Penis (tissue), 1 donor: ENCODE data around the gene FOXO3.

DNA sequence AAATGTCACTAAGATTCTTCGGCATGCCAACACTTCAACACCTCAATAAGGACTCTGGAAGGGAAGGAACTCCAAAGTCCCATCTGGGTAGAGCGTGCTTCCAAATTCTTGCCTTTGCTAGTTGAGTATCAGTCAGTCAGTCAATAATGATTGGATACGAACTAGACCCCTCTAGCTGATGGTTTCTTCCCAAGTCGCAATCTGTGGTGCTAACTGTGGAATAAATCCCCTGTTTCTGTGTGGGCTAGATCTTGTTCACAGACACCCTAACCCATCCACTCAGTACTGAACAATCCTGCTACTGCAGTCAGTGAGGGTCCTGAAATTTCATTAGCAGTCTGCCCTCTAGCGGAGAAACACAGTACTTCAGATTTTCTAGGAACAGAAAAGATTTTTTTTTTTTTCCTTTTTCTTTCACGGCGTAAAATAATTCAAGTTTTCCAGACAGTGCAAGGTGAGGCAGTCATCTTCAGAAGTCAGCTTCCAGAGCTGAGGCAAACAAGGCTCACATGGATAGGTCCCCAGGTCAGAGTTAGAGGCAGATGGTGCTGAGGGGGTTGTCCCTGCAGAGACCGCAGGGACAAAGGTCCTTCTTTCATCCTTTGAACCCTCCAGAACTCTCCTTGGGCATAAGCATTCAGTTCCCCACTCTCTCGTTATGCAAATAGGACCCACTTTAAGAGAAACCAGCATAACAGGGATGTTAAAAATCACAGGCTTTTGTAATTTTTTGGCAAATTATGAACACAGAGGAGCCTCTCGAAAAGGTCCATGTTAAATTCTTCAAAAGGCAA, 119.7 kb downstream of the SCML4 start:
- PRO-cap, result no peak

GRCh38 chr6:107868623-107869529, 44.8 kb upstream of the SCML4 start:
- PRO-cap, result no peak

GRCh38 chr6:107888146-107888885, 64.2 kb upstream of the SCML4 start:
- PRO-cap, result no peak

DNA sequence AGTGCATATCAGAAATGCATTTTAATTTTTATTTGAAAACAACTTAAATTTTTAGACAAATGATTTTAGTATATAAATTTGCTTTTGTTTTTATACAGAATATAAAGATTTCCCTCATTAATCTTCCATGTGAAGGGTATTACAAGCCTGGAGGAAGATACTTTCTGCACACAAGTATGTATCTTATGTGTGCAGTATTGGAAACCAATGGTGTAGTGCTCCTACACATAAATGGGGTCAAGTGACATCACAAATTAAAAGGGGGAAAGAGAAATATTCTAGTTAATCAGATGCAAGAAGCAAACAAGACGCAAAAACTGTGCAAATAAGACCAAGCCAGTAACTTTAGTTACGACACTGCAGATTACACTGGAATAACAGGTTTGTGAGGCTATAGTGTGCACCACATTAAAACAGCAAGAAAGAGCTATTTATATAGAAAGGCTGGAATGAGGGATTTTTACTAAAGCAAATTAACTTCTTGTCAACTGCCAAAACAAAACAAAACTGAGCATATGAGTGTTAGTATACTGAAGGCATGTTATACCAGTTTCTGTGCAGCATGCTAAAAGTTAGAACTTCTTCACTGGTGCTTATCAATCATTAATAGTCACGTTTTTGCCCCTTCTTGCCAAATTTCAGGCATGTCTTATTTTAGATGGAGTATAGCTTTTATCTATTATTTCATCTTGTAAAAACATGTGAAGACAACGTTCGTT, 45.8 kb downstream of the NR2E1 start:
- PRO-cap, result no peak

- PRO-cap, result no peak
Observed at GRCh38 chr6:108364526-108364824, 69.6 kb downstream of the AFG1L start.

GRCh38 chr6:108408261-108408916, 113.5 kb downstream of the AFG1L start:
- PRO-cap, result no peak

DNA sequence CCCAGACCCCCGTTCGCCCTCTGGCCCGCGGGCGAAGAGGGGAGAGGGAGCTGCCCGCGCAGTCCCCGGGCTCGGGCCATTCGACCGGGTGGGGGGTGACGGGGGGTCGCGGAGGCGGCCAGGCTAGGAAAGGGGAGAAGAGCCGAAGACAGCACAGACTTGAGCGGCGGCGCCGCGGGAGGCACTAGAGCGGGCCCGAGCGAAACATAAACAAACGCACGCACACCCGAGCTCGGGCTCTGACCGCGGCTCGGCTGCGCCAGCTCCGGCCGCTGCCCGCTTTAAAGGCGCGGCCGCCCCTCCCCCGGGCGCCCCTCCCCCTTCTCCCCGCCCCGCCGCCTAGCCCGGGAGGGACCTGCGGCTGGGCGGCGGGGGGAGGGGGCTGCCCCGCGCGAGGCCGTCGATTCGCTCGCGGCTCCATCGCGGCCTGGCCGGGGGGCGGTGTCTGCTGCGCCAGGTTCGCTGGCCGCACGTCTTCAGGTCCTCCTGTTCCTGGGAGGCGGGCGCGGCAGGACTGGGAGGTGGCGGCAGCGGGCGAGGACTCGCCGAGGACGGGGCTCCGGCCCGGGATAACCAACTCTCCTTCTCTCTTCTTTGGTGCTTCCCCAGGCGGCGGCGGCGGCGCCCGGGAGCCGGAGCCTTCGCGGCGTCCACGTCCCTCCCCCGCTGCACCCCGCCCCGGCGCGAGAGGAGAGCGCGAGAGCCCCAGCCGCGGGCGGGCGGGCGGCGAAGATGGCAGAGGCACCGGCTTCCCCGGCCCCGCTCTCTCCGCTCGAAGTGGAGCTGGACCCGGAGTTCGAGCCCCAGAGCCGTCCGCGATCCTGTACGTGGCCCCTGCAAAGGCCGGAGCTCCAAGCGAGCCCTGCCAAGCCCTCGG, at the start of gene FOXO3:
FOXO3 (plus strand) TSS at position 441 of the 877 bp plus-strand sequence.
- PRO-cap, result bidirectional peak, plus-strand start at position 511 of the sequence, minus-strand start at position 256 of the sequence; bidirectional peak, plus-strand start at position 712 of the sequence, minus-strand start at position 581 of the sequence

- PRO-cap, result no peak
Observed at GRCh38 chr6:108577410-108578363, 17.0 kb downstream of the FOXO3 start.

GRCh38 chr6:108582097-108582733, 21.5 kb downstream of the FOXO3 start:
- PRO-cap, result no peak

DNA sequence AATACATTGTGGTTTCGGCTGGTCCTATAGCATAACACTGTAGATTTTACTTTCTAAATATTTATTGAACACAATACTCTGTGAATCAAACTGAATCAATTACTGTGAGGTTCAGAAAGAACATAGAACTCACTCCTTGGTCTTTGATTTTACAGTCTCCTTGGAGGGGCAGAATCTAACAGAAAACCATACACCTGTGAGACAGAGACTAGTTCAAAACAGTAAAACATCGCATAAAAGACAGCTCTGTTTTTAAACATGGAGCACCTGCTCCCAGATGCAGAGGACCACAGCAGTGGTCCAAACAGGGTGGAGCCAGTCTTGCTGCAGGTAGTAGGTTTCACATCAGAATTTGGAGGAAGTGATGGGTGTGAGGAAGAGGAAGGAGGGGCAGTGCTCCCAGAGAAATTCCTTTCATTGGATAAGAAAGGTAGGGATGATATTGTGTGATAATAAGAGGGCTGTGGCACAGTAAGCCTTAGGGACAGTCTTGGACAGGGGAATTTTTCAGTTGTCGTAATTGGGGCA, 79.1 kb downstream of the FOXO3 start:
- PRO-cap, result no peak

DNA sequence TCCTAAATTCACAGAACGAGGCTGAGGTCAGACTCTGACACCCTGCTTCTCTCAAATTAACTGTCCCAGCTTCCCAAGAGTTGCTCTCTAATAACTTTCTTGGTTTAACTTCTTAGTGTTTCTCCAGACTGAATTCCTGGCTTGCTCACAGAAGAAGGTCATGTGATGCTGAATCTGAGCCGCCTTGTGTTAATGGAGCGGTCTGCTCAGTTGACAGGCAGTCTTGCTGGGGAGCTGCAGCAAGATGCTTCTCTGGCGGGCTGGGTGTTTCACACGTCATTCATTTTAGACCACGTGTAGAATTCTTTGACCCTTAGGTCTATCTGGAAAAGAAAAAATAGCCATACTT, 107.3 kb downstream of the FOXO3 start:
- PRO-cap, result no peak

DNA sequence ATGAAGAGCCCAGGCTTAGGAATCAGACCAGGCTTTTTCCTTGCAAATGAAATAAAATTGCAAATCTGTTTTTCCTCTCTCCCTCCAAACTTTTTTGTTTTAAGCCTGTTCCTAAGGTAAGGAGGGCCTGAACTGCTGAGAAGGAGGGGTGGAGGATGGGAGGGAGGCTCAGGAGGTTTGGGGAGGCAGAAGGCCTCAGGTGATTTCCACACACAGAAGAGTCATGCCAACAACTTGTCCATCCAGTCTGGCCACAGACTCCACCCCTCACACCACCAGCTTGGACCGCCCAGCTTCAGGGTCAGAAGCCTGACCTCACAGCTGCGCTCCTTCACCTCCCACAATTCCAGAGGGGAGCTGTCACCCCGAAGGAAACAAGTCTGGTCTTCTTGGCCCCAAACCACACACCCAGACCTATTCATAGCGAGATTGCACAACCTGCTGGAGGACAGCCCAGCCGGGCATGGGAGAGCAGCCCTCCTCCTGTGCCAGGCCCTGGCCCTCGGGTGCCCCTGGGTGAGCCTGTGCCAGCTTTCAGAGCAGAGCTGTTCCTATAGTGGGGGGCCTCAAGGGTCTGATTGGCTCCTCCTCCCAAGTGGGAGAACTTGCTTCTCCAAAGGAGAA, 128.5 kb downstream of the FOXO3 start:
- PRO-cap, result no peak

DNA sequence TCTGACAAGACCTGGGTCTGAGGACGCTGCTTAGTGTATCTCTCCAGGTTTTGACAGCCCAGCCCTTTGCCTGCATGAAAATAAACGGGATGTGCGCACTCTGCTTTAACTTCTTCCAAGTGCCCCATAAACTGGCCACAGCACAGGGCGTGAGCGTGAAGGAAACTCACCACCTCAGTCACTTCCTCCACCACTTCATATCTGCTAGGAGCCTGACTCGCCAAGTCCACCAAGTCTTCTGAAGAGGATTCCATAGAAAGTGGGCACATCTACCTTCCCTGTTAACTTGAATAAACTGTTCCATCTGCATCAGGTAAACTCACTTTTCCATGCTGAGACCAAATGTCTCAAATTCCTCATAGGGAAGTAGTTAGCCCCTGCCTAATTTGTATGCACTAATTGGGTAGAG, 109.1 kb upstream of the ARMC2 start:
- PRO-cap, result no peak

GRCh38 chr6:108781982-108782587, 66.1 kb upstream of the ARMC2 start:
- PRO-cap, result no peak

- PRO-cap, result no peak
Observed at GRCh38 chr6:108841514-108842003, 6.7 kb upstream of the ARMC2 start.

DNA sequence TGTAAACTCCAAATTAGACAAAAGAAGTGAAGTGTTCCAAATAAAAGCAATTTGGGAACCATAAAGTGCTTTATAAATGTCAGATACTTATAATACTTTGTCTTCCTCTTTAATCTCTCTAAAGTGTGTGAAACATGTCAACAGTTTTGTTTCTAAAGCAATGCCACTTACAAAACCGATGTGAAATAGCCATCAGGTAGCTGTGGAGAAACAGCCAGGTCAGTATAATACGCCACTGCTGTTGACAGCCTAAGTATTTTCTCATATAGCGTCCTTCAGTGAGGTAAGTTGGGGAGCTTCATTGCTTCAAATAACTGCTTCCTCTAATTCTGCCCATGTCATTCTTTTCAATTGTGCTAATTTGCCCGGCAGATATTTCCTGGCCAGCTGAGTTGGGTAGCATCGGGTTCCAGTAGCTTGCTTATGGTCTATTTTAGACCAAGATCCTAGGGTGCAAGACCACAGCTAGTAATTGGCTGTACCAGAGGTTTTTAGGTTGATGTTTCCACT, 2.2 kb upstream of the ARMC2 start:
- PRO-cap, result no peak

GRCh38 chr6:108872132-108872818, 24.1 kb downstream of the ARMC2 start:
- PRO-cap, result no peak

GRCh38 chr6:108946667-108947389, 98.6 kb downstream of the ARMC2 start:
- PRO-cap, result no peak

GRCh38 chr6:109083521-109084075, 11.0 kb downstream of the SESN1 start:
- PRO-cap, result no peak

DNA sequence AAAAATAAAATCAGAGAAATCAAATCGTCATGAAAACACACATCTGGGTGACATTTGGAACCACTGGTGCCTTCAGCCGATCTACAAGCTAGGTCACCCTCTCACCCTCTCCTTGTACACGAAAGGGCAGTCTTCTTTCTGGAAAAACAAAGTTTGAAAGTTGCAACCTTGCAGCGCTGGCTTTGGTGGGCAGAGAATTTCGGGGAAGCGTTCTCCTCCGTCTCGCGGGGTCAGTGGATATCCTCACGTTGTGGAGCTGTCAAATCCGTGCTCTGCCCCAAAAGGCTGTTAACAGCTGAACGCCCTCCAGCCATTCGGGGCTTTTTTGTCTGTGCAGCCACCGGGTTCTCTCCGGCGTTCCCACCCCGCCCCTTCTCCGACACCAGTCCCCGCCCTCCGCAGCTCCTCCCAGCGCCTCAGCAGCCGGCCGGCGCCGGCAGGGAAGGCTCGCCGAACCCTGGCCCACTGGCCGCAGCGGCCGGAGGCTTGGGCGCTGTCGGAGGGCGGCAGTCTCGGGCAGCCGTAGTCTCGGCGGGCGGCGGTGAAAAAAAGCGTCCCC, 409 bp downstream of the SESN1 start:
- PRO-cap, result bidirectional peak, plus-strand start at position 422 of the sequence, minus-strand start at position 316 of the sequence